Left common carotid artery plus branches (tissue), 1 donor: ENCODE data around the gene MOCS2.

GRCh38 chr5:43161178-43161589 lies 30.8 kb upstream of the NIM1K start:
- PRO-cap: no peak

- PRO-cap: no peak
These were observed 16.7 kb downstream of the NNT start for GRCh38 chr5:43619454-43620298.

DNA sequence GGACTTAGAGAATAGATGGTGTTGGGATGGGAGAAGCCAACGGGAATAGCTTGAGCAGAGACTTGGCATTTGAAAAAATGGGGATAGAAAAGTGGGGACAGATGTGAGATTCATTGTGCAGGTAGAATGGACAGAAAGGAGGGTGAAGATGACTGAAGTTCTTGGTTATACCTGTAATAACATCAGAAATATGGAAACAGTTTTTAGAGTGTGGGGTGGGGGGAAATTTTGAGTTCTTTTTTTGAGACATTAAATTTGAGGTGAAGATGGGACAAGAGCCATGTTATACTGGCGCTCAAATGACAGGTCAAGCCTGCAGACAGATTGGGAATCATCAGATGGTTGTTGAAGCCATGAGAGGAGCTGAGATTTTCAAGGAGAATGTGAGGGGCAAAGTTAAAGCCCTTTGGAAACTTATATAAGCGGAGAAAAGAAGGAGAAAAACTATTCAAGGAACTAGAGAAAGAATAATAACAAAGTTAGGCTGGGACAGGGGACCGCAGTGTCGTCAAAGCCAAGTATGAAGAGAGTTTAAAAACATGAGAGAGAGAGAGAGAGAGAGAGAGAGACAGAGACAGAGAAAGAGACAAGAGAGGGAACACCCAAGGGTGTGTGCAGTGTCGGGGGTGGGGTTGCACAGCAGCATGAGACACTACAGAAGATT lies 74.0 kb downstream of the NNT start:
- PRO-cap: no peak

- PRO-cap: no peak
These were observed 4.3 kb downstream of the FGF10 start for GRCh38 chr5:44384811-44385494.

GRCh38 chr5:44646015-44646454 lies 162.7 kb upstream of the MRPS30 start:
- PRO-cap: no peak

GRCh38 chr5:45447423-45447793 lies 248.8 kb downstream of the HCN1 start:
- PRO-cap: no peak

GRCh38 chr5:45695064-45695434 lies 1.1 kb downstream of the HCN1 start:
- PRO-cap: no peak

DNA sequence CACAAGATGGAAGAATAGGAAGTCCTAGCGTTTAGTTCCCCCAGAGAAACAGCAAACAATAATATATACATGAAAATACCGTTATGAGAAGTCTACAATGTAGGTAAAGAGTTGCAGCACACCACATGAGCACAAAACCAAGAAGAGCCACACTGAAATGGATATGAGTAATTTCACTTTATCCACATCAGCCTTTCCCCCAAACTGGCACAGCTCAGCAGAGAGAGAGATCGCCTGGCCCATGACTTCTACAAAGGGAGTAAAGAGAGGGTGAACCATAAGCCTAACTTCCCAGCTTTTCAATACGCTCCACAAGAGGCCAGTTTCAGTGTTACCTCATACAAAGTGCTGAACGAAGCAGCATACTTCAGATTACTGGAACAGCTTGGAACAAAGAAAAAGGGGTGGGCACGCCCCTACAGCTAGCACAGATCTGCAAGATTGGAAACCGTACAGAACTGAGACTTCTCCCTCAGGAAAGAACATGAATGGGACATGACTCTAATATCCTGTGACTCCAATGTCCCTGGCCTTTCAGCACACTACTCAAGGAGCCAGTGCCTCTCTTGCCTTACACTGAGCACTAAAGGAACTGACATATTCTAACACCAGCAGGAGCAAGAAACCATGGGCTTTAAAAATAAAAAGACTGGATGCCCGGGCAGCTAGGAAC lies 75.3 kb downstream of the EMB start:
- PRO-cap: no peak

DNA sequence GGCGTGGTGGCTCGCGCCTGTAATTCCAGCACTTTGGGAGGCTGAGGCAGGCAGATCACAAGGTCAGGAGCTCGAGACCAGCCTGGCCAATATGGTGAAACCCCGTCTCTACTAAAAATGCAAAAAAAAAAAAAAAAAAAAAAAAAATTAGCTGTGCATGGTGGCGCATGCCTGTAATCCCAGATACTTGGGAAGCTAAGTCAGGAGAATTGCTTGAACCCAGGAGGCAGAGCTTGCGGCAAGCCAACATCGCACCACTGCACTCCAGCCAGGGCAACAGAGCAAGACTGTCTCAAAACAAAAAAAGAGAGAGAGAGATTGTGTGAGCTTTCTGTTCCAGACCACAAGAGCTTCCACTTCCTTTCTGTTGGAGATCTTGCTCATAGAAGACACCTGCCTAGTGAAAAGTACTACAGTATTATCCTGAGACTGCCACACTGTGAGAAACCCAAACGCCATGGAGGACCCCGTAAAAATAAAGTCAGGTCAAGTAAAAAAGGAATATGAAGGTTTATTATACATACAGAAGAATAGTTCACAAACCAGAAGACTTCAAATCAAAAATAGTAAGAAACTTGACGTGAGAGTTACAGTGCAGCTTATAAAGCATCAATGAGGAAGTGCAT lies 4.2 kb upstream of the EMB start:
- PRO-cap: no peak

DNA sequence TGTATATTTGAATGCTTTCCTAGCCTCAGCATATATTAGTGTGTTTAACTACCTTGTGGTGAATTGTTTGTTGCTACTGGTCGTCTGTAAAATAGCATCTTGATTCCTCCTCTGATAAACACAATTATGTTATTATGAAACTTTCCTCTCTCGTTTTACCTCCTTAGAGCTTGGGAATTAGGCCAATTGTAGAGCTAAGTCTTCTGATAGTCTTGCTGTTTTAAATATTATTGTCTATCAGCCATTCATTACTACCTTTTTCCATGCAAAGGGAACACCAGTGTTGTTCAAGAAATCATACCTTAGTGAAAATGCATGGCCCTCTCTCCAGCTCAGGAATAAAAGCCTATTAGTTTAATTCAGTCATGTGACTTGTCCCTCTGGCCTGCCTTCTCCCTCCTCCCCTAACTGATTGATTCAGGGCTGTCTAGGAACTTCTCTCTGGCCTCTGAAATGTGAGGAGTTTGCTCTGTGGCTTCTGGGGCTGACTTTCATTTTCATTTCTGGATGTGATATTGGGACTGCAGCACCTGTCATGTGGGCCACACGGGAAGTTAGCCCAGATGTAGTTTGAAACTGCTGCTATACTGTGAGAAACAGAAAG lies 44.7 kb downstream of the PARP8 start:
- PRO-cap: no peak

GRCh38 chr5:50964336-50964758 lies 297.9 kb downstream of the PARP8 start:
- PRO-cap: no peak

GRCh38 chr5:52709587-52710159 lies 78.0 kb upstream of the ITGA1 start:
- PRO-cap: no peak

DNA sequence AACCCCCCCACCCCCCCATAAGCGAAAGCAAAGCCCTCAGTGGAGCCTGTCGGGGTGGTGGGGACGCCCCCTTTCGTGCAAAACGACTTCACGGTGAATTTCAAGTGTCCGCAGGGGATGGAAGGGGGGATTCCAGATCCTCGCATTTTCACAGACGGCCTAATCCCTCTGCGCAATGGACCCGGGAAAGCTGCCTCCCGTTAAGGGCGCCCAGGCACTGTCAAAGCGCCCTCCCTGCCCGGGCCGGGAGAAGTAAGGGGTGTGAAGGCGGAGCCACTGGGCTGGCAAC lies 168 bp upstream of the ITGA1 start:
- PRO-cap: bidirectional peak, plus-strand start outside the sequence, minus-strand start at position 227 of the sequence

DNA sequence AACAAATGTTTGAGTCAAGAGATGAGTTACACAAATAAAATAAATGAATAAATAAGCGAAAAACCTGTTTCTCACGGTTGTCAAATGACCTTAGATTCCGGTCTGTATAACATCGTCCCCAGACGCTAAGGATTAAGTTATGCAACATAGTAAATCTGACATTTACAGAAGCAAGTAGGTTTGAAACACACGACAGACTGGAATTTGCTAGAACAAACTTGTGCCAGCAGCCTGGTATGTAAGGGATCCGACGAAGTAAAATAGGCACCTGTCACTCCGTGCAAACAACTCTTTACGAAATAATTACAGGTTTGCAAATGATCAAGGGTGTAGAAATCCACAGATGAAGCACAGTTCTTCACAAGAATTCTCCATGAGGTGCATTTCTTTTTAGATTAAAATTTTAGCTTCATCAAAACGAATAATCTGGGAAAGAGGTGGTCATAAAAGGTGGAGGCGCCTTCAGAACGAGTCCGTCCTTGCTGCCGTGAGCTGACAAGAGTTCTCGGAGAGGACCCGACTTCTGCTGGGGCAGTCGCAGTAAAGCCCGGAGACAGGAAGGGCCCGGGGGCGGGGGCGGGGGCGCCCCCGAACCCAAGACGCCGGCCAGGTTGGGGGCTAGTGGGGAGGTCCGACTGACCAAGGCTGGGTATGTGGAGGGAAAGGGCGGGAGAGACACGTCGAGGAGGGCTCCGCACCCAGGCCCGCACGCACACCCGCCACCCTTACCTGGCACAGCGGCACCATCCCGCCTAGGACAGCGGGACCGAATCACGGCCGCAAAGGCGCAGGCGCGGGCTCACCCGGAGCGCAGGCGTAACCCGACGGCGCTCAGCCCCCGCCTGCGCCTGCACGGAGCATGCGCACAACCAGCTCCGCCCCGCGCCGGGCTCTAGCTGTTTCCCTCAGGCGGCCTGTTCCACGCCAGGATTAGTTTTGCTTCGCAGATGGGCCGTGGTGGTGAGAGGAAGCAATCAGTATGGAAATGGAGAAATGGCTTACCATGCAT lies at the start of gene MOCS2:
Gene MOCS2, minus strand, starts transcription at position 775 of the 1,009 bp plus-strand sequence.
- PRO-cap: bidirectional peak, plus-strand start at position 933 of the sequence, minus-strand start at position 759 of the sequence

DNA sequence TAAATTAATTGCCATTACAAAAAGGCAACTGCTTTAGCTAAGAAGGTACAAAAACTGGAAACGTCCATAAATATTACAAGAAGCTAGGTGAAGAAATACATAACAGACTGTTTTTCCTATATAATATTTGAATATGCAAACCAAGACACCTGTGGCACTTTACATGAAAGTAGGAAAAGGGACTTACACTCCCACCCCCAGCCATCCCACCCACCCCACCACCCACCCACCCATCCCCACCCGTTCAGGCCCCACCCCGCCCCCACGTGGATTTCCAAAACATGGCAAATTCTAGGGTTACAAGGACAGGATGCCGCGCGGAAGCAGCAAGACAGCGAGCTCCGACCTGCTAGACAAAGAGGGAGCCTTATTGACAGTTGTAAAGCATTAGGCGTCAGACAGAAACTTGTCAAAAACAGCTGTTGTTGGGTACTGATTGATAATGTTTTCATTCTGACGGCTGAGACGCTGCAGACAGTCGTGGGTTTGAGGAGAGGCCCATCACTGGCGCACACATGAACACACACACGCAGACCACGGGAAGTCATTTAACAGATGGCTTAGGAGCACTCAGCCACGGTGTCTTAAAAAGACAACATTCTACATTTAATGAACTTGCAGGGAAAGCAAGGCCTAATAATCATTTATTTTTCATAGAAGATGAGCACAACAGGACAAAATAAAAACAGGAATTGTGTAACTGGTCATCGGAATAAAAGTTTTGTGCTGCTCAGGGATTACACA lies 323.9 kb downstream of the NDUFS4 start:
- PRO-cap: no peak

DNA sequence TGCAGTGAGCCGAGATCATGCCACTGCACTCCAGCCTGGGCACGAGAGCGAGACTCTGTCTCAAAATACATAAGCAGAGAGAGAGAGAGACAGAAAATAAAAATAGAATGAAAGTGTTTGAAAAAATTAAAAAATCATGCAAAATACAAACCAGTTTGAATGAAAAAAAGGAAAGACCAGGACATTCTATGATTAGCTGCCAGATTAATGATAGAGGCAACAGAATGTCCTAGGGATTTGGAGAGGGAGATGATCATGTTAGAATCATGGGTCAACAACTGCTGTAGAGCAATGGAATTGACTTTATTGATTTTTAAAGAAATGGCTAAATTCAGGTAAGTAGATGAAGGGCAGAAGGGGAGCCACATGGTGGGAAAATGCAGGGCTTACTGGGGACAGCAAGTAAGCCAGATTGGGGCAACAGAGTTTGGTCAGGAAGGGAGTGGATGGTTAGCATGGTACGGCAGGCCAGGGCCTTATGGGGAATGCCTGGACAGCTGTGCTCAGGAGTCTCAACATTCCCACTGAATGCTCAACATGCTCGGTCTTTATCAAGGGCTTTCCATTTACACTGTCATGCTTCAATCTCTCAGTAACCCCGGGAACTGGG lies 263.8 kb downstream of the ARL15 start:
- PRO-cap: no peak

DNA sequence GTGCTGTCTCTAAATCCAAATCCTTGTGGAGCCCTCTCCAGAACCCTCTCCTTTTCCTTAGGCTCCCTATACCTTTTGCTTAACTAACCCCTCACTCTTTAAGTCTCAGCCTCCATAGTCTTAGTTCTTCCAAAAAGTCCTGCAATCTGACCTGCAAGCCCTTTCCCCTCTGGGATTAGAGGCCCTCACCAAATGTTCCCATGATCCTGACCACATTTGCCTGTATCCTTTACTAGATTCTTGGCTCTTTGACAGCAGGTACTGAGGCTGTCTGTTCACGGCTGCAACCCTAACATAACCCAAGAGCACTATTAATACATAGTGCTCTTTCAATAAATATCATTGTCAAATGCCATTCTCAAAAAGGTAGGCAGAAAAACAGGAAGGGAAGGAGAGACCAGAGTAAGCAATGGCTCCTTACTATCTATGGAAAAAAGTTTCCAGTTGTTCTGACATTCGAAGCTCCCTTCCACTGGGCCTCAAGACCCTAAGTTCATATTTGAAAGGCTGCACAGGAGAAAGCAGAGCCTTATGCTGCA lies 78.3 kb downstream of the ARL15 start:
- PRO-cap: no peak

DNA sequence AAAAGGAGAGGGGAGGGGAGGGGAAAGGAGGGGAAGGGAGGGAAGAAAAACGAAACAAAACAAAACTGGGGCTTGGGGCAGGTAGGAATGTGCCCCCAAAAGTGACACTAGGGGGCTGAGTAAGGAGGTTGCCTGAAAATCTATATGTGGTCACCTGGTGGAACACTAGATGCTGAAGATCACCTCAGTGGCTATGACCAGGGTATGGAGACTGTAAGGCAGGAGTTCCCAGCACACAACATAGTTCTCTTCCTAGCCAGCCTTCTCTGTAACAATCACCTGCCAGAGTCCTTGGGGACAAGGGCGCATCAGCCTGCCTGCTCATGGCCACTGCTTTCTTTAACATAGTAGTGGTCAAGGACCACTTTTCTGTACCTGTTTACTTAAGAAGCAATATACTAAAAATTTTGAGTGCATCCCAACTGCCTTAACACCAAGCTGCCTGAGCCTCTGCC lies 6.6 kb downstream of the ARL15 start:
- PRO-cap: no peak

DNA sequence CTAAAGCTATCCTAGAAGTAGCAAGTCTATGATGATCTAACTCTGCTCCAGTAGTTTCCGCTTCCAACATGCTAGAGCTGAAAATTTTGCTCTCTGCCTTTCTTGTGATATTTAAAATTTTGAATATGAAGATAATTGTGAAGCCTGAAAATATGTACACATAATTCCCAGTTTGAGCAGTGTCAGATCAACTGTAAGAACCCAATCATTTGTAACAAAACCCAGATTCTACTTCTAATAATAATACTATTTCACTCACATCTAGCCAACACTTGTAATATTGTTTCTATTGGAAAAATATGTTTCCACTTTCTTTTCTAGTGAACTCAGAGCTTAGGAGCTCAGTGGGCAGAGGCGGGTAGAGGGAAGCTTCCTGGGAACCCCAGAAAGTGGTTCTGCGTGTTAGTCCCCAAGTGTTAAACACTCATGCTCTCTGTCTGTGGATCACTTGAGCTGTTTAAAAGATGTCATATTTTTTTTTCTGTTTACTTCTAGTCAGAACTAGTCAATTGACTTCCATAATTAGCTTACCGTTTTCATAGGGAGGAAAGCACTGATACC lies 20.5 kb downstream of the SNX18 start:
- PRO-cap: no peak

DNA sequence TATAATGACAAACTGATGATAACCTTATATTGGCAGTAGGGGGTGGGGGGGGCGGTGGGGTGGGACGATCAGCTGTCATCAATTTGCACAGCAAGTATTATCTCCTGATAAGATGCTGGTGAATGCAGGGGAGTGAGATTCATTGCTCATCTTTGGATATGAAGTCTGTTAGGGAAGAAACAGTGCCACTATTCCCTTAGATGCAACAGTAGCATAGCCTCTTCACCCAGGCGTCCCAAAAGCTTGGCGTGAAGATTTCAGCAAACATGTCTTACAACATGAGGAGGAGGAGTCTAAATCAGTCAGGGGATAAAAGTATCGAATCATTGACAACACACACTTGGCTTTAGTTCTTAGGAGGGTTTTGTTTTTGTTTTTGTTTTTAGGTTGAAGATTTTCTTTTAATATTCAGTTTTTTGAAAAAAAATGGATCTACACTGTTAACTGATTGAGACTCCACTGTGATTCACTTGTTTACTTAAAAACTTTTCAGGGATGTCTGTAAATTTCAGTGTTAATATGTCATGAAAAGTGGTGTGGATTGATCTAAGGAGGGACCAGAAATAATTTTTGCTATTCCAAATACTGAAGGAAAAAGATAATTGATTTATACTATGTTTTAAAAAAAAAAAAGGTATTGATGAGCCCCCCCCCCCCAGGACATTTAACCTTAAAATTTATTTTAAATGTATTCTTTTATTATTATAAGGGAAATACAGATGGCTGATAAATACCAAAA lies 26.6 kb downstream of the SNX18 start:
- PRO-cap: no peak